BE2C (cell line): ENCODE data around the gene PRRC2B.

- RRBS: no CpG with 5 or more reads among the region's 15 CpGs
Observed at GRCh38 chr9:130780332-130781550, 54.3 kb upstream of the ABL1 start.

DNA sequence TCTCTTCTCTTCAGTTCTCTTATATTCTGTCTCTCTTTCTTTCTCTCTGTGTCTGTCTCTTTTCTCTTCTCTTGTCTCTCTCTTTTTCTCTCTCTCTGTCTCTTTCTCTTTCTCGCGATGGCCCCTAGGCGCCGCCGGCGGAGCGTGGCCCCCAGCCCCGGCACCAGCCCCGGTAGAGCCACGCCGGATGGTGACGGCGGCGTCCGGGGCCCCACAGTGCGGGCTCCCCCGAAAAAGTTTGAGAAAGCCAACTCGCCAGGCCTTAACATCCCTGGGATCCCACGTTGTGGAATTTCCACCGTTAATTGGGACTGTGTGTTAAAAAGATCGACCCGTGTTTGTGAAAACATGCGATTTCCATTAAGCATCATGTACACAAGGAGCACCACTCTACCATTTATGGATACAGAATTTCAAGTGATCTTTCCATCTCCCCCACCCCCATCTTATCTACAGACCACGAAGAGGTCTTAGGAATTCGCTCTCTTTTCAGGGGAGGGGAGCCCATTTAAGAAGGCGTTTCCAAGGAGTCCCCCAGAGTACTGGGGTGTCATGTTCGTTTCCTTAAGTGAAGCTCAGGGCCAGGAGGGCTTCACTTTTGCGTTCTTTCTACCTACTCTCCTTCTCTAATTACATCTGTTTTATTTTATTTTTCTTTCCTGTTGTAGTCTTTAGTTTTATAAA, 756 bp downstream of the ABL1 start:
- RRBS: no CpG with 5 or more reads among the region's 28 CpGs

- RRBS: 22% methylated on average over 3 of the region's 16 CpGs
Observed at GRCh38 chr9:130846154-130847132, 11.4 kb downstream of the ABL1 start.

GRCh38 chr9:130878216-130878792, 18.3 kb downstream of the QRFP start:
- RRBS: no CpG with 5 or more reads among the region's 9 CpGs

DNA sequence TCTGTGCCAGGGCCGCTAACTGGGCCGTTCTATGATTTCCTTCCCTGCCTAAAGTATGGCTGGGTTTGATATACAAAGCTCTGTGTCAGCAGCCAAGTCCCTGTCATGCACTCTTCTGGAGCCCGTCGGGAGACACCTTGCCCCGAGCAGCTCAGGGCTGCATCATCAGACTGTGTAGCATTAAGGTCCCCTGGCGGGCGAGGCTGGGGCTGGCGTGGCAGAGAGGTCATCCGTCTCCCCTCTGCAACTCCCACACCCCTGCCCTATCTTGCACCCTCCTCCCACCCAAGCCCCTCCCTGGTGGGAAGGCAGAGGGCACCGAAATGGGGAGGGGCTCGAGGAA, 6.3 kb downstream of the FIBCD1 start:
- RRBS: no CpG with 5 or more reads among the region's 11 CpGs

DNA sequence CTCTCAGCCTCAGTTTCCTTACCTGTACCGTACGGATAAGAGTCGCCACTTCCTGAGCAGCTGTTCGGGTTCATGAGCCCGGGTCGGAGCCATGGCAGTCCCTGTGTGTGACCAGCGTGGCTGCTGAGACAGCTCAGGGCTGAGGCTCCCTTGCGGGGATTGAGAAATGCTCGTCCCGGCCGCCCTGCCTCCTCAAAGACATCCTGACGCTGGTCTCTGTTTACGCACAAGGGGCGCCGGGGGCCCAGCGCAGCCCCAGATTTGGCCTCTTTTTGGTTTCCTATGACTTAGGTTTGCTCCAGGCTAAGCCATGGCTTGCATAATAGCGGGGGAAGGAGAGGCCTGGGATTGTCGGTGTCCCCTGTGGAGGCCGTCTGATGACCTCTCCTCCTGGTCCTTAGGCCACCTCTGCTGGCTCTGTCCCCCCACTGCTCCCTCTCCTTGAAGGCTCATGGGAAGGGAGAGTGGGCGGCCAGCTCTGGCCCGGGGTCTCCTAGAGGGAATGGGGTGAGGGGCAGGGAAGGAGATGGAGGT, 3.4 kb downstream of the LAMC3 start:
- RRBS: 64% methylated on average over 11 of the region's 21 CpGs

DNA sequence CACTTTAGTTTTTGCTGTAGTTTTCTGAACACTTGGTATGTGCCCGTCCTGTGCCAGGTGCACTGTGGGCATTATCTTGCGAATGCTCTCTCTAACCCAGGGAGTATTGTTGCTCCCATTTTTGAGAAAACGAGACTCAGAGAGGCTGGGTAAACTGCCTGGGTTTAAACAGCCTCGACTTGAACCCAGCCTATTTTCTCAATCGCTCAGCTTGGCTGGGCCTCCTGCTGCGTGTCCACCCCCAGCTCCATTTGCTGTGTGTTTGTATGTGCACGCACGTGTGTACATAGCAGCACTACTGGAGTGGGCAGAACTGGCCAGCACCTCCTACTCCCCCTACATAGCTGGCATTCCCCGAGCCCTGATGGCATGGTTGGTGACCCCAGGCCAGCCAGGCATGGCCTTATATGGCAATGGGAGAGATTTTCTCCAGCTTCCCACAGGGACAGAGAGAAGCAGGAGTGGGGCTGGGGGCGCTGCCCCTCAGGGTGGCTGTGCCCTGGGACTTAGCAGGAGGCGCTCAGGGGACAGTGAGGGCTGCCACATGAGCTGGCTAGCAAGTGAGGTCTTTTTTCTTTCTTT, 4.1 kb downstream of the AIF1L start:
- RRBS: no CpG with 5 or more reads among the region's 11 CpGs

DNA sequence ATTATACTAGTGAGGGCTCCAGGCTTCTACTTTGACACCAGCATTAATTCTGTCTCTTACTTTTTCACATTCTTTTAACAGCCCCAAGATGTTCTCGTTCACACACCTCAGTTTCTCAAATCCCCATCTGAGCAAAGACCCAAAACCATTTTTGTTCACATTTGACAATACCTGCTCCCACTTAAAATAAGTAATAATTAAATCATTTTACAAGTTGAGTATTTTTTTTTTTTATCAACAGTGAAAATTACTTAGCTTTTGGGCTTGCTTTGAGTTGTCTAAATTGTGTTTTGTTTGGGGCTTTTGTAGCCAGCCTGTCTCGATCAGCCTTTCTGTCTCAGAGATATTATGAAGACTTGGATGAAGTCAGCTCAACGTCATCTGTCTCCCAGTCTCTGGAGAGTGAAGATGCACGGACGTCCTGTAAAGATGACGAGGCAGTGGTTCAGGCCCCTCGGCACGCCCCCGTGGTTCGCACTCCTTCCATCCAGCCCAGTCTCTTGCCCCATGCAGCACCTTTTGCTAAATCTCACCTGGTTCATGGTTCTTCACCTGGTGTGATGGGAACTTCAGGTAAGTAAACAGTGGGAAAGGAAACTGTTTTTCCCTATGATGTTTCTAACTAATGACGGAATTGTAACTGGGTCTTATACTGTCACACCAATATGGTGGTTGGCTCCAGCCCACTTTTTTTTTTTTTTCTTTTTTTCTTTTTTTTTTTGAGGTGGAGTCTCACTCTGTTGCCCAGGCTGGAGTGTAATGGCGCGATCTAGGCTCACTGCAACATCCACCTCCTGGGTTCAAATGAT, 48.6 kb downstream of the NUP214 start:
- RRBS: no CpG with 5 or more reads among the region's 13 CpGs

DNA sequence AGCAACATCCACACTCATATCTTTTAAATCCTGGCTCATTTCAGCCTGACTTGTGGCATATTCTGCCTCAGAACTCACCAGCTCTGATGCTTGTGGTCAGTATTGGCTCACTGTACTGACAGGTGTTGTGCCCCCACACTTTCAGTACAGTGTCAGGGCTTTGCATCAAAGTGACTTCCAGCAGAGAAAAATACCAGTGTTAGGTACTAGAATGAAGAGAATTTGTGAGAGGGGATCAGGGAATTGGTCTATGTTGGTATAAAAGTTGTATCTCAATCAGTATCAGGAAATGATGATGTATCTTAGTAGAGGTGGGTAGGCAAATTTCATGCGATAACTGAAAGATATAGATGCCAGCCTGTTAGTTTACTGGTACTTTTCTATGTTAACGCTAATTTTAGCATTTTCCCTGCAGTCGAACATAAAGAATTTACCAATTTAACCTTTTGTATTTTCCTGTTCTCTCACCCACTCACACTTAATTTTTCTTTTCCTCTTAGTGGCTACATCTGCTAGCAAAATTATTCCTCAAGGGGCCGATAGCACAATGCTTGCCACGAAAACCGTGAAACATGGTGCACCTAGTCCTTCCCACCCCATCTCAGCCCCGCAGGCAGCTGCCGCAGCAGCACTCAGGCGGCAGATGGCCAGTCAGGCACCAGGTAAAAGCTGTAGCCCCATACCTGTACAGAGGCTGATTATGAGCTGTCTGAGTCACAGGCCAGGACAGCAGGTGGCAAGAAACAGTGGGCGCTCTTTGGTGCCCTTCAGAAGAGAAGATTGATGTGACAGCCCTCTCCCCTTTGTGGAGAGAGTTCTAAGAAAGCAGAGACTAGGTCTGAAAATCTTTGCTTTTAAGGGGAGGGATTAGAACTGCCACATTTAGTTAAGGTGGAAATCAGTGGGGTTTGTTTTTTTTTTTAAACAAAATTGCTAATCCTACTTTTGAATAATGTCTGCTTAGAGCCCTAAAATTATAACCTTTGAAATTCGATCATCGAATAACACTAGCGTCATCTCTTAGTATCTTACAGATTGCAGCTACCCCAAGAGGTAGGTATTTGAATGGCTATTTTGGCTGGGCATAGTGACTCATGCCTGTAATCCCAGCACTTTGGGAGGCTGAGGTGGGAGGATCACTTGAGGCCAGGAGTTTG, 50.0 kb downstream of the NUP214 start:
- RRBS: no CpG with 5 or more reads among the region's 13 CpGs

- RRBS: no CpG with 5 or more reads among the region's 7 CpGs
Observed at GRCh38 chr9:131279210-131279674, 2.9 kb upstream of the FAM78A start.

- RRBS: 93% methylated on average over 6 of the region's 19 CpGs
Observed at GRCh38 chr9:131290697-131291308, 1.3 kb downstream of the PLPP7 start.

DNA sequence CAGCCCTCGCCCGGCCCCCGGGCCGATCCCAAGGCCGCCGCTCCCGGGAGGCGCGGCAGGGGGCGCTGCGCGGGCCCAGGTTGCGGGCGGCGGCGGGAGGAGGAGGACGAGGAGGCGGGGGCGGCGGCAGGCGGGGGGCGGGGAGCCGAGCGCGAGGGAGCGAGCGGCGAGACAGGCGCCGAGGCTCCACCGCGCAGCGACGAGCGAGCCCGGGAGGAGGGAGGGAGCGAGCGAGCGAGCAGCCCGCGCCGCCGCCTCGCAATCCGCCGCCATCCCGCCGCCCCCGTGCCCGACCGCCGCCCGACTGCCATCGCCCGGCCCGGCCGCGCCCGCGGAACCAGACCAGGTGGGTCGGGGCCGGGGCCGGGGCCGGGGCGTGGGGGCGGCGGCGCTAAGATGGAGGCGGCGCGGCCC, at the start of gene PRRC2B:
TSS of gene PRRC2B (plus strand) at position 169 of the 414 bp plus-strand sequence.
- RRBS: 1% methylated on average over 27 of the region's 71 CpGs

- RRBS: no CpG with 5 or more reads among the region's 12 CpGs
Observed at GRCh38 chr9:131402582-131403250, 8.8 kb downstream of the PRRC2B start.

DNA sequence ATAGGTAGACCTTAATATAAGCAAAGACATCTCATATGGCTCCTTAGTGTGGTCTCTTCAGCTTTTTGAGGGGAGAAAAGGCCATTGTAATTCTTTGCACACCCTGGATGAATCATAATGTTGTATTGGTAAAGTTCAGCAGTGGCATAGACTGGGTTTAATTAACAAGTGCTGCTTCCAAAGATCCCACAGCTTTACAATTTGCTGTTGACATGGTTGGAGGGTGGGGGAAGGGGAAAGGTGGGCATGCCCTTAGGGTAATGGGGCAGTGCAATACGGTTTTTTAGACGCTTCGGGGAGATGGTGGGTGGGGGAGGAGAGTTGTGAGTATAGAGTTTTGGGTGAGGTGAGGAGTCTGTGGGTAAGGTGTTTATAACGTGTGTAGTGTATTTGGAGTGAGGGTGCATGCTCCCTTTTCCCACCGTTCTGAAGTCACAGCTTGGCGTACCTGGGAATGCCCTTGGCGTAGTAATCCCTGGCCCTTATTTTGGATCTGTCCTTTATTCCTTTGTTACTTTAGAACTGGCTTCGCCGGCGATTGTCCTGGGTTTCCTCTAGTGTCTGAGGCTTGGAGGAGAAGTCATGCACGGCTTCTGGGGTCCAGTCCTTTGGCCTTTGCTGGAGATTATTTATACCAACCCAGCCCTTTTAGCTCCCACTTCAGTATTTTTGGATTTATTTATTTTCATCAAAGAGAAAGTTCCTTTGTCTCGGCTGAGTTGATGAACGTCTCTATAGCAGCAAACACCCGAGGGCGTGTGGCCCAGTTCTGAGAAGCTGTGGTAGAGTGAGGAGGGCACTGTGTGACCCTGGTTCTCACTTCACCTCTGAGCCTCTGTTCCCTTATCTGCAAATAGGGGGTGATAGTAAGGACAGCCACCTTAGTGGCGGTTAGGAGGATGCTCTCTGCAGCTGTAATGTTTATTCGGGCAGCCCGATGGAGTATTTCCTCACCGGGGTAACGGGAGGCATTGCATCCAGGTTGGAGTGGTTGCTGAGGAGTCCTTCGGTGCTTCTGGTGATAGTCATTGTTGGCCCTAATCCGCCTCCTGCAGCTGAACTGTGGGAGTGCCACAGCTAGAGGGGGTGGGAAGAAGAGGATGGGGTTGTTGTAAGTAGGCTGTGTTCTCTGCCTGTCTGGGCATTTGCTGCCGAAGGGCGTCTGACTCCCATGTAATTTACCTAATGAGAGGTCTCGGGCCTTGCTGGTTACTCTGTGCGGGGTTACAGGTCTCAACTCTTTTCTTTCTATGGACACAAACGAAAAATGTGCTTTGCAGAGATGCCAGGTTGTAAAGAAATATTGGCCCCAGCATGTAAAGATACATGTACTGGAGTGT, 13.6 kb downstream of the PRRC2B start:
- RRBS: no CpG with 5 or more reads among the region's 27 CpGs

DNA sequence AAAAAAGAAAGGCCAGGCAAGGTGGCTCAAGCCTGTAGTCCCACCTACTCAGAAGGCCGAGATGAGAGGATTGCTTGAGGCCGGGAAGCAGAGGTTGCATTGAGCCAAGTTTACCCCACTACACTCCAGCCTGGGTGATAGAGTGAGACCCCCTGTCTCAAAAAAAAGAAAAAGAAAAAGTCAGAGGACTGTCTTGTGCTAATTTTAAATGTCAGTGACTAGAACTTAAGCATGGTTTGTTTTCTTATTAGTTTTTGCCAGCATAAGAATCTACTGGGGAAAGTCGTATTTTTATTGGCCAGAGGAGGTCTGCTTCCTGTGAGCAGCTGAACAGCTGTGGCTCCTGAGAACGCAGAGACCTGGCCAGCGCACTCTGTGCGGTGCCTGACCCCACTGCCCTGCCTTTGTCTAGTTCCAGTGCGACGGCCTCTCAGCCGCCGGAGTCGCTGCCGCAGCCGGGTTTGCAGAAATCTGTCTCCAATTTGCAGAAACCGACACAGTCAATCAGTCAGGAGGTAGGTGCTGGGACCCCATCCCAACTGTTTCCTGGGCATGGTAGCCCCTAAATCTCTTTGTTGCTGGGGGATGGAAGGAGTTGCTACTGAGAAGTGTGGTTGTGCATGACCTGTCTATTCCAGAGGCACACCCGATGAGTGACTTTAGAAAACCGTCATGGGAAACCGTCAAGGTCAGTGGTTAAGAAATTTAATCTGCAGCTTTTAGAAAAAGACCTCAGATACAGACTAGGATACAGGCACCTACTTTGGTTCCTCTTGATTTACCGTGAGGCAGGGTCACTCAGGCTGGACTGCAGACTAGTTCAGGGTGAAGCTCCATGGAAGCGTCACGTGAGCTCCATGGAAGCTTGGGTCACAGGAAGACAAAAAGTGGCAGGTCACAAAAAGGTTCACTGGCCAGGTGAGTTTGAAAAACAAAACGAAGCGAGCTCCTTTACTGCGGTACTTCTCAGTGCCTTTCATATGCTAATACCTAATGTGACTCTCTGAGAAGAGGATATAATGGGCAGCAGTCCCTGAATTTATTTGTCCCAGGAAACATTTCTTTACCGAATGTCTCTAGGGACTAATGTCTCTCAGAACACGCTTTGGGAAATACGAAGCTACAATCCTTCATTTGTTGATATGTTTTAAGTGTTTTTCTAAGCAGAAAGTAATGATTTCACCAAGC, 42.7 kb downstream of the PRRC2B start:
- RRBS: no CpG with 5 or more reads among the region's 26 CpGs

DNA sequence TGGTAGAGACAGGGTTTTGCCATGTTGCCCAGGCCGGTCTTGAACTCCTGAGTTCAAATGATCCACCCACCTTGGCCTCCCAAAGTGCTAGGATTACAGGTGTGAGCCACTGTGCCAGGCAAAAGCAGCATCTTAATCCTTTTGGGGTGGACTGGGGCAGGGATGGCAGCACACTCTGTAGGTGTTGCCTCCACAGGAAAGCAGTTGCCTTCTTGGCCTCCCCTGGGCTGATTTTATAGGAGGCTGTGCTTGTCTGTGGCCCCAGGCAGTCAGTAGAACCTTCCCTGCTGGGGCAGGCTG, 49.7 kb downstream of the PRRC2B start:
- RRBS: no CpG with 5 or more reads among the region's 1 CpG

DNA sequence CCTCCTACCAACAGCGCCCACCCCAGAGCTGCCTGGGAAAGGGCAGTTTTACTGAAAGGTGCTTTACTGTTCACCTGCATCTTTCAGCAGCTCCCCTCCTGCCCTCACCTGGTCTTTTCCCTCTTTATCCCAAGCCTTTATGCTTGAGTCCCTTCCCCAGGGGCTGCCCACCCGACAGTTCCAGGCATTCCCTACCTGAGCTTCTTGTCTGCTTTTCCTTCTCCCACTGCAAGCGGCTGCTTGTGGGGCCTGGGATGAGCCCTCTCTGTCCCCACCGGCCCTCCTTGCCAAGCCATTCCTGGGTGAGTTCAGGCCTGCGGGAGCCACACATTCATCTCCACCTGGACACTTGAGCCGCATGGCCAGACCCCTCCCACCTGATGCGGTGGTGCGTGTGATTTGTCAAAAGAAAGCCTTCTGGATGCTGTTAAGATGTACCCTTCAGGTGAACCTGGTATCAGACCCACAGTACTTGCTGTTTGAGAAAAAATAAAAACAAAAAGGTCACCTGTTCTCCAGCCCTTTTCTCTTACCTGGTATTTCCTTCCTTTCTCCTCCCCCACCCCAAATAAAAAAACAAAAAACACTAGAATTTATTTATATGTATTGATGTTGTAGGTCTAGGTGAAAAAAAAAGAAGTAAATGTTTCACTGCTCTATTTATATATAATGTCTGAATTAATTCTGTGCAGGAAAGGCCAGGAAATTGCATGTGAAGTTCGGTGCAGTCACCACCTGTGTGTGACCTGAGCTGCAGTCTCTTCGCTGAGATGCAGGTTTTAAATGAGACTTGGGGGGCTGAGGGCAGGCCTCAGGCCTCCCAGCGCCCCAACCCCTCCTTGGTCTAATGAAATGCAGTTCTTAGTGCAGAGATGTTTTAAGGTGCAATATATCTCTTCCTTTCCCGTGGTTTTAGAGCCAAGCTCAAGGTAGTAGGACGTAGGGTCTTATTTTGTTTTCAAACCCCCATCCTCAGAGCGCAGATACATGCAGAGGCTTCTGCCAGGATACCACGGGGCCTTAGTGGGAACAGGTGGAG, 4.8 kb upstream of the POMT1 start:
- RRBS: no CpG with 5 or more reads among the region's 15 CpGs

GRCh38 chr9:131627255-131628486, 82.3 kb downstream of the PRRT1B start:
- RRBS: no CpG with 5 or more reads among the region's 29 CpGs

DNA sequence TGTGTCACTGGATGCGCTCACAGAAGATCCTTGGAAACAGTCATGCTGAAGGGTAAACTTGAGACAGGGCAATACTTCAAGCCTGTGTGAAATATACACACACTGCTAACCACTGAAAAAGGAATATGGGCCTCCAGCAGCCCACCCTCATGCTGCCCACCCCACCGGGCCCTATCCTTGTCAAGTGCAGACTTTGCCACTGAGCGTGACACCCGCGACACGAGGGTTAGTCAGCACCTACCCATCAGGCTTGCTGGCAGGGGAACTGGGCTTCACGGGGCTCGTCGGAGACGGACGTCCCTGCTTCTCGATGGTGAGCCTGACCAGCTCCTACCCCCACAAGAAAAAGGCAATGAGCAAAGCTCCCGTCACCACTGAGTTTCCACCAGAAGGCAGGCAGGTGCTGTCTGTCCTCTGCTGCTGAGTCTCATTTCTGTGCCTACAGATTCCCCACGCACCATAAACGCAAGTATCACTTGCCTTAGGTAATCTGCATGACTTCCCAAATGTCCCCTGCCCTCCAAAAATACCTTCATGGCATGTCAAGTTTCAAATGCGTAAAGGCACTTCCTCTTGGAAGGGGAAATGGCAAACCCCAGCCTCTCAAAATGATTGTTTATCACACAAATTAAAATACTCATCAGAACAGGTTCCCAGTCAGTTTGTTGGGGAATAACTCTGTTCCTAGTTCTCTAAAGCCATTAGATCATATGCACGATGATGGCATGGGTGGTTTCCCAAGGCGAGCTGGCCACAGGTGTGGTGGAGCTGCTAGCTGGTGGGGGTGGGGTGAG, 84.9 kb downstream of the PRRT1B start:
- RRBS: no CpG with 5 or more reads among the region's 18 CpGs

GRCh38 chr9:131642178-131643112, 97.1 kb downstream of the PRRT1B start:
- RRBS: 87% methylated on average over 4 of the region's 19 CpGs